Gallbladder (tissue), 1 donor: ENCODE measurements around a stretch of chr10.

- PRO-cap: no peak
Observed at GRCh38 chr10:2625767-2626141, 441.6 kb upstream of the PFKP start.

GRCh38 chr10:3101133-3101701 is 33.9 kb downstream of the PFKP start:
- PRO-cap: no peak

DNA sequence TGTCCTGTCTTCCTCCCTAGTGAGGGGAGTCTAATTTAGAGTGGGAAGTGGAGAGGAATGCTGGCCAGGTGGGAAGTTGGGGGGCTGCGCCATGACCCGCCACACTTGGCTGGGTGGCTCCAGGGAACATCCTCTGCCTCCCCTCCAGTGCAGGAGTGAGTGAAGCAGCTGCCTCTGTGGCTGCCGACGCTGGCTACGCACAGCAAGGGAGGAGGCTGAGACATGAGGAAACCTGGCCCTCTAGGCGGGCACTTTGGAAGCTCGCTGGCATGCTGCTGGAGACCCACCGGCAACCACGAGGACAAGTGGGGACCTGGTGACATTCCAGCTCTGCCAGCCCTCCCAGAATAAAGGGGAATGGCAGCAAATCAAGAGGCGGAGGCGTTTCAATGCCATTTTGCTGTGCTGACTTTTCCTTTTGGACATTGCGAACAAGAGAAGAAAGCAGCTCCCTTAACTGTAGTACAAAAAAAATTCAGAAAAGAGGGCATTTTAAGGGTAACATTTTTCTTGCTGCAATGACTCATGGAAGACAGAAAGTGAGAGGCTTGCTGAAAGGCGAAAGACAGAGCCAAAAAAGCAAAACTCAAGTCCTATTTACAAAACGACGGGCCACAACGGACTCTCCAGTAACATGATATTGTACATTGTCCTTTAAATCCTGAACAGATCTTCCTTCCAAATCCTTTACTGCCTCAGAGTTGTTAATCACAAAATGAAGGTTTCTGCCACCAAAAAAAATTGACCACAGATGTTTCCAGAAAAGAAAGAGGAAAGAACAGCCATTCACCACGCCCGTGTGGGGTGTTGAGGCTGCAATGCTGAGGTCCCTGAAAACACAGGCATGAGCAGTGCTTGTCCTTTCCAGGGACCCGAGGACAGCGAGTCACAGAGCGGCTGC is 121.3 kb upstream of the PITRM1 start:
- PRO-cap: no peak

- PRO-cap: no peak
Observed at GRCh38 chr10:3484561-3484914, 300.5 kb downstream of the KLF6 start.

- PRO-cap: no peak
Observed at GRCh38 chr10:3485269-3485801, 299.7 kb downstream of the KLF6 start.

GRCh38 chr10:3624294-3624808 is 160.7 kb downstream of the KLF6 start:
- PRO-cap: no peak

GRCh38 chr10:3636396-3637315 is 148.4 kb downstream of the KLF6 start:
- PRO-cap: no peak

DNA sequence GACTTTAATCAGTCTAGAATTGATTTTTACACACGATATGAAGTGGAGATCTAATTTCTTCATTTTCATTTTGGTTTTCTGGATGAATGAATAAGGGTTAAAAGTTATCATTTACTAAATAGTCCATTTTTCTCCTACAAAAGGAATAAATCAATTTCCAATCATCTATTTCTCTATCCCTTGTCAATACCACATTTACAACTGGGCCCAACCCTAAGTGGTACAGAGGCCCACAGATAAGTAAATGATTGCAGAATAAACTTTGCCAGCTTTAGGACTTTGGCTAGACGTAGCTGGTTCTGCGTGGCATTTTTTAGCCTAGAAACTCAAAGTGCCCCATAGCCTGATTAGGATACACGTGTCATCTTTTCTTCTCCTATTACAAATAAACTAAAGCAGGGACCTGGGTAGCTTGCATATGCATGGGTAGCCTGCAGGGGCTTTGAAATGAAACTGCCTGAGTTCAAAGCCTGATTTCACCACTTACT is 56.5 kb downstream of the KLF6 start:
- PRO-cap: no peak

DNA sequence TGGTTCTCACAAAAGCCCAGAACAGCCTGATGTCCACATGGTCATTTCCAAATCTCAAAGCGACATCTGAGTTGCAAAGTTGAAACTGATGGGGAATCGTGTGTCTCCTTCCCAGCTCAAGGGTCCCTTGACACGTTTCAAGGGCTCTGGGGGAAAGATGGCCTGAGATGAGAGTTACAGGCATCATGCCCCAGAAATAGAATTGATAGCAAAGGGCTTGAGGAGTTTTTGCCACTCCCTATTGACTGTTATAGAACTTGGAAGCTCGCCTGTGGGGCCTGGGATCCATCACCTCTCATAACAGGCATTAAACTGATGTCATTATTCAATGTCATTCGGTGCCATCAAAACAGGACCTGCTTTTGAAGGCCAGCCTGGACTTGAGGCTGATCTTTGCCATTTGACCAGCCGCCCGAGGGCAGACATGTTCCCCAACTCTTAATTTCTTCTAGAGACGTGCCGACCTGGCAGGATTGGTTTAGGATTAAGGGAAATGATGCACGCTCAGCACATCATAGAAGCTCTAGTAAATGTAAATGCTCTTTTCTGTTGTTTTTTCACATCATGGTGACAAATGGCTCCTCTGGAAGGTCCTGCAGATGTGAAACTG is 16.6 kb upstream of the KLF6 start:
- PRO-cap: no peak

GRCh38 chr10:3825232-3825734 is 40.3 kb upstream of the KLF6 start:
- PRO-cap: bidirectional peak, plus-strand start at chr10:3825481, minus-strand start at chr10:3825374

GRCh38 chr10:3871577-3872125 is 86.6 kb upstream of the KLF6 start:
- PRO-cap: no peak

DNA sequence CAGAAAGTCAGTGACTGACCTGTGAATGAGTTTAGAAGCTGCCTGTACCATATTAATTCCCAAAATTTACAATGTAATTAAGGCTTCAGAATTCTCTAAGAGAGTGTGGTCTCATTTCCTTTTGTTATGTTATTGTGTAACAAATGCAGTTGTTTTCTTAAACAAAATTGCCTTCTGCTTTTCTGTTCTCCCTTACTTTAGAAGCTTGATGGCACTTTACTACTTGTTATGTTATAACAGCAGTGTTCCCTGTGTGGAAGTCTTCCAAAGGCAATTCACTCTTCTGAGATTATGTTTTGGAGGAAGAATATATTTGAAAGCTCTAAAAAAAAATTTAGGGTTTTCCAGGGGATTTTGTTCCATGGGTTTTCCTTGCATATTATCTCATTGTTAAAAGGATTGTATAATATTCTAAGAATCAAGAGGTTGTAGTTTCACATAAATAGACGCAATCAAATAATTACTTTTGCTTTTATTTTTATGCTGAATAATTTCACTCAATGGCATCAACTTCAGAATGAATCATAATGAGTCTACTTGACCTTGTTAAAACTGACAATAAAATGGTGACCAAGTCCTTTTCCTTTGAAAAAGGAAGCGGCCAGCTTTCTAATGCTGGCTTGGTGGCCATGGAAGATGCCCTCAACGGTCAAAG is 92.2 kb upstream of the KLF6 start:
- PRO-cap: no peak

GRCh38 chr10:3907438-3907994 is 122.5 kb upstream of the KLF6 start:
- PRO-cap: no peak

- PRO-cap: unidirectional peak, minus-strand start at chr10:3992042
Observed at GRCh38 chr10:3991961-3992317, 206.9 kb upstream of the KLF6 start.

- PRO-cap: no peak
Observed at GRCh38 chr10:4086378-4086926, 301.4 kb upstream of the KLF6 start.

GRCh38 chr10:4123222-4123666 is 338.2 kb upstream of the KLF6 start:
- PRO-cap: no peak

GRCh38 chr10:4867389-4867995 is 41.5 kb downstream of the AKR1E2 start:
- PRO-cap: no peak

GRCh38 chr10:4982544-4983241 is 19.5 kb downstream of the AKR1C1 start:
- PRO-cap: bidirectional peak, plus-strand start at chr10:4983056, minus-strand start at chr10:4982813

DNA sequence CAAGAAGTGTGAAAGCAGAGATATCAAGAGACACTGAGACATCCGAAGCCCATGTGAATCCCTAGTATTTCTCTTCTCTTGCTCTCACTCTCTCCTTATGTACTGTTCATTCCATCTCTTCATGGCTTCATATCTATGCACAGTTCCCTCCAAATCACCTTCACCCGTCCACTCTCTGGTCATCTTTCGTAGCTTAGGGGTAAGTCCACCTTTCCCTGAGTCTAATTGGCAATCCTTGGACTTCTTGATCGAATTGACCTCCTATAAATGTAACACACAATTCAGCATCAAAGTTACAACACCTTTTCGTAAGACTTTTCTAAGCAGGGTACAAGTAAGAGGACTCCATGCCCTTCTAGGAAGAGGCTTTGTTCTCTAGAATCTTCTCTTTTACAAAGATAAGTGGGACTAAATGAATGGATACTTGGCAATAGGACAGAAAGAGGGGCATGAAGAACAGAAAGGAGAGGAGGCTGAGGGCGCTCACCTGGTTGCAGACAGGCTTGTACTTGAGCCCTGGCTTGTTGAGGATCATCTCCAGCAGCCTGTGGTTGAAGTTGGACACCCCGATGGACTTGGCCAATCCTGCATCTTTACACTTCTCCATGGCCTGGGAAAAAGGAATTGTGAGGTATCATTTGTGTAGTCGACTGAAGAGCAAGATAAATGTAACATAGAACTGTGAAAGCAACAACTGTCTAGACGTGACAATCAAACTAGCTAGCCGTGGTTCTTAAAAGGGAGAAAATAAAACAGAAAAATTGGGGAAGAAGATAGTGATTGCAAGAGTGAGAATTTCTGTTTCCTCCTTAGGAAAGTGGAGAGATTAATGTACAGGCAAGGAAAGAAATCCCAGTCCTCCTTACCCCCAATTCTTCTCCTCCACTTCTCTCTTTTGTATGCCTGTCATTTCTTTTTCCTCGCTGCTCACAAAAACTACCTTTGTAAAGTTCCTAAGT is 5.2 kb downstream of the AKR1C2 start:
- PRO-cap: no peak

DNA sequence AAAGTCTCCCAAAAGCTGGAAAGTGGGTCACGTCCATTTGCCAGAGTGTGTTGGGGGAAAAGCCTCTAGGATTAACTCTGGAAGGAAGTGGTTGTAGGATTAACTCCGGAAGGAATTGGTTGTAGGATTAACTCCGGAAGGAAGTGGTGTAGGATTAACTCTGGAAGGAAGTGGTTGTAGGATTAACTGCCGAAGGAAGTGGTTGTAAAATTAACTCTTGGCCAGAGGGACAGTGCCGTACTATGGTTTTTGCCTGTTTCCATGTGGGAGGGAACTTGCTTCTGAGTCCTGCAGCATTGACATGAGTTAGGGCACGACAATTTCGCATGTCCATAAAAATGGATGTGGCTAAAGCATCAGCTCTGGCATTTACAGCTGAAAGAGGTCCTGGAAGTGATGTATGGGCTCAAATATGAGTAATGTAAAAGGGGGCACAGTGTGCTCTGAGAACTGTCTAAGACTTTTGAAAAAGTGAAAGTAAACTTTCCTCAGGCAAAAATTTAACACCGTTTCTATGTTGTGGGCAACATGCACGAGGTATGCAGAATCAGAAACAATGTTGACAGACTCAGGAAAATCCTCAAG is 37.6 kb upstream of the AKR1C2 start:
- PRO-cap: no peak